Measurements from ENCODE around the genes COL27A1 and AKNA.

DNA sequence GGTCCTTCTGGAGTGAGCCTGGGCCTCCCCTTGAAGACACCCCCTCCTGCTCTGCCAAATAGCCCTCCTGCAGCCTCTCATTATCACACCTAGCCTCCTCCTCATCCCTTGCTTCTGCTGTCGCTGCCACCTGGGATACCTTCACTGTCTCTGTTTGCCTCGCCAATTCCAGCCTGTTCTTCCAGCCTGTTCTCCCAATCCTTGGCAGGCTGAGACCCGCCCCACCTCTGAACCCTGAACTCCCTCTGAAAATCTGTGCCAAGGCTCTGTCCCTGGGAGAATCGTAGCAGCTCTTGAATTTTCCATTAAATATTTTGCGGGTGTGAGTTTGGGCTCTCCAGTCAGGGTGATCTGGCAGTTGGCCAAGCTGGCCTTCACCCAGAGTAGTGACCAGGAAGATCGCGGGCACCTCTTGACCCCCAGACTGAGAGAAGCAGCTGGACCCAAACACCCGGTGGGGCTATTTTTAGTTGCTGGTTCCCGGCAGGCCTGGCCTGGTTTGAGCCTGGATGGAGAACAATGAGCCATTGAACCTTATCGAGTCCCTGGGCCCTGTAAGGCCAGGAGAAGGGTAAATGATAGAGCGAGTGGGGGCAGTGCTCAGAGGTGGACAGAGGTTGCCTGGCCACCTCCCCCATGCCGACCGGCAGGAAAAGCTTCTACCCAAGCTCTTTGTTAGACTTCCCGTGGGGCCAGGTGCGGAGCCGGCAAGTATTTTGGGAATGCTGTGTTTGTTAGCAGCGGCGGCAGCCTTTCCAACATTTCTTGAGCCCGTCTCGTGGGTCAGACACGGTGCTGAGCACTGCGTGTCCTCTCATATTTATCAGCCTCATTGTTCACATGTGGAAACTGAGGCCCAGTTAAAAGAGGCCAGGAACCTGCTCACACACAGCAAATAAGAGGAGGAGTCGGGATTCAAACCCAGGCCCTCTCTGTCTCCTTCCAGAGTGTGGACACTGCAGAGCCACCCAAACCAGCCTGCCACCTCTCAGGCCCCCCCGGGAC lies 146.2 kb downstream of the RGS3 start:
- RRBS: 91% methylated on average over 4 of the region's 24 CpGs

GRCh38 chr9:113614722-113615444 lies 151.4 kb downstream of the RGS3 start:
- RRBS: 81% methylated on average over 2 of the region's 16 CpGs

- RRBS: no CpG with 5 or more reads among the region's 16 CpGs
Measured at GRCh38 chr9:113621248-113621978, 157.9 kb downstream of the RGS3 start.

DNA sequence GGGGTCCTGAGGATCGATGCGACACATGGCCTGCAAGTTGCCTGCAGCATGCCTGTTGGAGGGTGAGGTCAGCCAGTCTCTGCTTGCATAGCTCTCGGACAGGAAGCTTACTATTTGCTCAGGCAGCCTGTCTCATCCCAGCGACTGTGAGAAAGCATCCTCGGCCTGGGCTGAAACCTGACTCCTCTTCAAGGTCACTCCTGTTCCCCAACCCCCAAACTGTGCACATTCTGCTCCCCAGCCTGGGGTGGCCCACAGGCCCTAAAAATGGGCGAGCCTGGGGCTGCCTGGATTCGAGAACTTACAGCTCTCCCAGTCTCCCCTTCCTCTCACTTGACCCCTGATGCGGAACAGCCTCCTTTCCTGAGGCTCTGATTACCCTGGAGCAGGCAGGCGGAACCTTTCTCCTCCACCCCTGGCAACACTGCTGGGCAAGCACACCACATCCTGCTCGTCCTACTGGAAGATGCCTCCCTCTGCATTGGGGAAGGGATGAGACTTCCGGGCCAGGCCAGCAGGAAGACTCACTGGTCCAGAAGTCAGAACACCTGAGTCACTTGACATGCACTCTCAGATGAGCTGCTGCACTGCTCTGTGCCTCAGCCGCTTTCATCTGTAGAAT lies 187.0 kb downstream of the RGS3 start:
- RRBS: no CpG with 5 or more reads among the region's 12 CpGs

DNA sequence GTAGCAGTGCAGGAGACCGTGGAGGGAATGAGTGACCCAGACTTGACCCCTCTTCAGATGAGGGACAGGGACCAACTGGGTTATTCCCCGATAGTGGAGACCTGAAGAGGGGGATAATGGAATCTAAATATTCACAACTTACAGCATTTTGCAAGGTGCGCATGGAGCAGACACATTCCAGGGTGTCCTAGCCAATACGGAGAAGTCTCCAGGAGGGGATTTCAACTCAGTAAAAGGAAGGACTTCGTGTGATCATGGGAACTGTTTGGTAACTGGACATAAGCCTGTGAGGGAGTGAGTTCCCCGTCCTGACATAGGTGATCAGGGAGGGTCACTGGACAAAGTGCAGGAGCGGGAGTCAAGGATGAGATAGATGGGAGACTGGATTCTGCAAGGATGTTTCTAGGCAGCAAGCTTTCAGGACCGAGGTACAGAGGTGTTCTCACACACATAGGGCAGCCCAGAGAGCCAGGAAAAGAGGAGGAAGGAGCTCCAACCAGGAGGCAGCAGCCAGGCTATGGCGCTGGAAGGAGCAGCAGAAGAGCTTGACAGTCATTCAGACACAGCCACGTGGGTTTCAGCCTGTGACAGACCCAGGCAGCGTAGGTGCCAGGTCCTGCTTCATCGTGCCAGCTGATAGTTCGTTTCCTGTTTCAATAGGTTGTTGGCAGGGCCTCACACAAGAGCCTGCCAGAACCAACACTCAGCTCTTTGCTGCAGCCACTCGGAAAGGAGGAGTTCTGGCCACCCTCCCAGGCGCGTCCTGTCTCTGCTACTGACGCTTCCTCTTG lies 84.2 kb downstream of the AMBP start:
- RRBS: no CpG with 5 or more reads among the region's 17 CpGs

- RRBS: 11% methylated on average over 19 of the region's 46 CpGs
Measured at GRCh38 chr9:114155277-114155854, at the start of gene COL27A1. COL27A1 (plus strand) TSS chr9:114155537.

DNA sequence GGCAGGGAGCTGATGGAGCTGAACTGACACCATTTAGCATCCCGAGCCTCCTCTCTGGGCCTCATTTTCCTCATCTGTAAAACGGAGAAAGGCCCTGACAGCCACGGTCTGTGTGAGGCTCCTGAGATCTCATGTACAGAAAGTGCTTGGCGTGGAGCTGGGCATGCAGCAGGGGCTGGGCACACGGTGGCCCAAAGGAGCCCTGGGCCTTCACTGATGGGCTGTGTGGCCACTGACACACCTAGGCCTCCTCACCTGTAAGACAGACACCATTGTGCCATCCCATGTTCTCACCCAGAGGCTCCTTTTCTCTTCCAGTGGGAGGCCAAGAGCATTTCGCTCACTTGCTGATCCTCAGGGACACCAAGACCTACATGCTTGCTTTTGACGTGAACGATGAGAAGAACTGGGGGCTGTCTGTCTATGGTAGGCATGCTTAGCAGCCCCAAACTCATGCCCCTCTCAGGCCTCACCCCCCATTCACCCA lies 1.6 kb downstream of the ORM1 start:
- RRBS: no CpG with 5 or more reads among the region's 8 CpGs

GRCh38 chr9:114340056-114340902 lies 10.6 kb downstream of the ORM2 start:
- RRBS: no CpG with 5 or more reads among the region's 16 CpGs

DNA sequence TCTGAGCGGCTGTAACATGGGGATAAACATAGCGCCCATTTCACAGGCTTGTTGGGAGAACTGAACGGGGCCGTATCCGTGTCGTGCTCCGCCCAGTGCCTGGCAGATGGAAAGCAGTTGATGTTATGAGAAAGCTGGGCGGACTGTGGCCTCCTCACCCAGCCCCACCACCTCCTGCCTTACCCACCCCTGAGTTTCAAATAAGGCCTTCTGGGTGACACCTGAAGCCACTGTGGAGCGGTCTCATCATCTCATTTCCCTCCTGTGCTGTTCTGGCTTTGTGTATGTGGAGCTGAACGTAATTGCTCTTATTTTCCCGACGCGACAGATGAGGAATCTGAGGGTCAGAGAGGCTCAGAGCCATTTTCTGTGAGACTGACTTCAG lies 14.6 kb downstream of the ORM2 start:
- RRBS: no CpG with 5 or more reads among the region's 13 CpGs

DNA sequence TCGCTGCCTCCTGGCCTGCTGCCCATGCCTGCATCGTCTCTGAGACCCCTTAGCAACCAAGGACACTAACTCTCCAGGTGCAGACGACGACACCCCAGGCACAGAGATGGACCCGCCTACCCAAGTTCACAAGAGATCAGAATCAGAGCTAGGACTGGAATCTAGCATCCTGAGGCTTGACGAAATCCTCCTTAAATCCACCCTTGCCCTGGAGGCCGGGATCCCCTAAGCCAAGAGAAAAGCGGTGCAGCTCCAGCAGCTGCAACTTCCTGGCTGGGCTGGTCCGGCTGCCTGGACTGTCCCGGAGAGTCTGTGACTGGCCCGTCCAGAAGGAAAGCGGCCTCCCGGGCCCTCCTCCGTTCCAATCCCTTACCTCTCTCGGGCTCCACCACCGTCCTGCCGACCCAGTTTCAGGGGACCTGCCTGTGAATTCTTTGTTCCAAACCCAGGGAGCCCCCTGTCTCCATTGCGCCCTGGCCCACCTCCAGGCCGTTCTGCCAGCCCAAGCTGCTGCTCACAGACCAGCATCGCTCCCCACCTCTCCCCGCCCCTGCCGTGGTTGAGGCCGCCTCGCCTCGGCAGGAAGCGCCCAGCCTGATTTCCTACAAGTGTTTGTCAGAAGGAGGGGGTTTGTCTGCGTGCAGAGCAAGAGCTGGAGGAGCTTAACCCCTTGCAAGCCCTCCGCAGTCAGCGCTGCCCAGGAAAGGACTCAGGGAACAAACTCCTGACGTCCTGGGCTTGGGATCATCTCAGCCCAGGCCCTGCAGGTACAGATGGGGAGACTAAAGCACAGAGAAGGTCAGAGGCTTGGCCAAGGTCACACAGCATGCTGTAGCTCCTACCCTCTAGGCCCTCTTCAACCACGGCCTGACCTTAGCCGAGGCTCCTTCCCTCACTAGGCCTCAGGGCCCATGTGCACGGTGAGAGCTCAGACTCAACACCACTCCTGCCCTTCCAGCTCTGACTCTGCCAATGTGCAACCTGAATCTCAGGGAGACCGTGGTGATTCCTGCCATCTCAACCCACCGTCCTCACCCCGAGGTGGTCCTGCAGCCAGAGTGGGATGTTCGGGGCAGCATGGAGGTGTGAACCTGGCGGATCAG lies at the start of gene AKNA:
AKNA (minus strand) TSS at position 496 of the 1,103 bp plus-strand sequence.
- RRBS: 9% methylated on average over 3 of the region's 38 CpGs

DNA sequence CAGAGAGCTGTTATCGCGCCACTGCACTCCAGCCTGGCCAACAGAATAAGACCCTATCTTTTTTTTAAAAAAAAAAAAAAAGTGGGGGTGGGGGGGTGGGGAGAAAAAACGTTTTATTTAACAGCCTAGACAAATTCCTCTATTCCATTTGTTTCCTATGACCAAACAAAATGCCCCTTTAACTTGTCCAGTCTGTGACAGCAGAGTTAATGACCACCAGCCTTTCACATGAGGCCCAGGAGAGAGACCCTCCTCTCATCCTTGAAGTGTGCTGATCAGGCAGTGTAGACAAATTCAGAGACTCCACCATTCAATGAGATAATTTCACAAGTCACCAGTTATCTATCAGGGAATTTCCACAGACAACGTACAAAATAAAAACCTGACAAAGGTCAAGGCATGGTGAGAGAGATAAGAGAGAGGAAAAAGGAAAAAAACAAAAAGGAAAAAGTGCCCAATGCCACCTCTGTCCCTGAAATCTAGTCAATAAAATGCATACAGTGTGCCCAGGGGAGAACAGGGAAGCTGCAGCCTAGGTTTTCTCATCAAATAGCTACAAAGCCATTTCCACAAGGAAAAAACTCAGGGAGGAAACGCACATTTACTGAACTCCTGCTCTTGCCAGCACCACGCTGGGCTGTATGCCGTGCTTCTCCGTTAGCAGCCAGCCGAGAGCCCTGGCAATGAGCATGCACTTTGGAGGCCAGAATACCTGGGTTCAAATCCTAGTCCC lies 11.8 kb downstream of the WHRN start:
- RRBS: no CpG with 5 or more reads among the region's 9 CpGs

DNA sequence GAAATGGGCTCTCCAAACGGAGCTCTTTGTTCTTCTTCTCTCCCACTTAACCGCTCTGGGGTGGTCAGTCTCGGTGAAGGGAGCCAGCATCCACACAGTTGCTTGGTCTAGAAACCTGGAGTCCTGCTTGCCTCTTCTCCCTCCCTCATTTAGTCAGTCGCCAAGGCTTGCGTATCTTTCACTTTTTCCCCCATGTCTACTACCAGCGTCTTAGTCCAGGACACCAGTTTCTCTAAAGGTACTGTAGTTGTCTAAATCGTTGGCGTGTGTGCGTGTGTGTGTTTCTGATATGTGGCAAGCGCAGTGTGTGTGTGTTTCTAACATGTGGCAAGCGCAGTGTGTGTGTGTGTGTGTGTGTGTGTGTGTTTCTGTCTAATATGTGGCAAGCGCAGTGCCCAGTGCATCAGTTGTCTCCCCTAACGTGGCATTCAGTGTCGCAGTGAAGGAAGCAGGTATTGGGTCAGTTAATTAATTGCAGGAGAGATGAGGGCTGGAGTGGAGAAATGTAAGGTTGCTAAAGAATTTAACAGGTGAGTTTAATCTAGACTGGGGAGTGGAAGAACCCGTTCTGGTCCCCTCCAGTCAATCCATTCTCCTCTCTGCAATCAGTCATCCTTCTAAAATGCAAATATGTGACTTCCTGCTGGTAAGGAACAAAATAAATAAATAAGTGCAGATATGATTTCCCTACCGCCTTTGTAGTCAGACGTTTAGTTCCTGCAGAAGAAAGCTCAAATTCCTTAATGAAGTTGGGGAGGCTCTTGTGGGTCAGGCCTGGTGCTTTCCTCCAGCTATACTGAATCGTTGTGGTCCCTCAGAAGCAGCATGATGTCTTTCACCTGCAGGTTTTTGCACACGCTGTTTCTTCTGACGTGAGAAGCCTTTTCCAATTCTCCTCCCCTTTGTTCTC lies 861 bp downstream of the ATP6V1G1 start:
- RRBS: no CpG with 5 or more reads among the region's 20 CpGs

DNA sequence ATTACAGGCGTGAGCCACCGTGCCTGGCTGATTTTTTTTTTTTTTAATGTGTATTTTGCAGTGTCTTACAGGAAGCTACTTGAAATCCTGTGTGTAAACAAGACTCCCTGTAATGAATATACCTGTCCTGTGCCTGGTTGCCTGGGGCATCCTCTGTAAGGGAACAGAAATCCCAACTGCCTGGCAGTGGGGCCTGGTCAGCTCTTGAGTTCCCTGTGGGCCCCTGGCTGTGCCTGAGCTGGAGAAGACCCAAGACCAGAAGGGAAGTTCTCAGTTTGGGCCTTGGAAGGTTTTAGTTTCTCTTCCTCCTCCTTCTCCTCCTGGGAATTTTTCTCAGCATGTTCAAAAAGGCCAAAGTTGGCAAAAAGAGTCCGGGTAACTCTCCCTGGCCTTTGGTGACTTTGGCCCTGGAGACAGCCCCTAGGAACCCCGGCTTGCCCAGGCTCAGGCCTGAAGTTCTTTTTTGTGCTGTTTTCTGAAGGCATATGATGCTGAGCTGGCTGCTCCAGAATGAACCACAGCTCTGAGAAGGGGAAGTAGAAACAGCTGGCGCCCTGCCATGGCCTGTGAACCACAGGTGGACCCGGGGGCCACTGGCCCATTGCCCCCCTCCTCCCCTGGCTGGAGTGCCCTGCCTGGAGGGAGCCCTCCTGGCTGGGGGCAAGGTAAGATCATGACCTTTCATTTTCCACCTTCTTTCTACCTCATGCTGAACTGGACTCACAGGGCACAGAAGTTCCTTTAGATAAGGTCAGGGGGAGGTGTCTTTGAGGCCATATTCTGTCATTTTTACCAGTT lies 5.7 kb downstream of the TMEM268 start:
- RRBS: 20% methylated on average over 2 of the region's 6 CpGs

- RRBS: no CpG with 5 or more reads among the region's 7 CpGs
Measured at GRCh38 chr9:114894697-114895481, 35.5 kb downstream of the TNFSF8 start.

GRCh38 chr9:114955225-114955628 lies 24.8 kb upstream of the TNFSF8 start:
- RRBS: no CpG with 5 or more reads among the region's 4 CpGs

DNA sequence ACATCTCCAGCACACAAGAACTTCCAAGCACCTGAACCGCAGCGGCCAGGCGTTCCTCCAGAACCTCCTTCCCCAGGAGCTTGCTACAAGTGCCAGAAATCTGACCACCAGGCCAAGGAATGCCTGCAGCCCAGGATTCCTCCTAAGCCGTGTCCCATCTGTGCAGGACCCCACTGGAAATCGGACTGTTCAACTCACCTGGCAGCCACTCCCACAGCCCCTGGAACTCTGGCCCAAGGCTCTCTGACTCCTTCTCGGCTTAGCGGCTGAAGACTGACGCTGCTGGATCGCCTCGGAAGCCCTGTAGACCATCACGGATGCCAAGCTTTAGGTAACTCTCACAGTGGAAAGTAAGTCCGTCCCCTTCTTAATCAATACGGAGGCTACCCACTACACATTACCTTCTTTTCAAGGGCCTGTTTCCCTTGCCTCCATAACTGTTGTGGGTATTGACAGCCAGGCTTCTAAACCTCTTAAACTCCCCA lies 357.6 kb upstream of the TNC start:
- RRBS: no CpG with 5 or more reads among the region's 13 CpGs

- RRBS: 0% methylated on average over 4 of the region's 25 CpGs
Measured at GRCh38 chr9:116153981-116154275, 337 bp downstream of the PAPPA start.

DNA sequence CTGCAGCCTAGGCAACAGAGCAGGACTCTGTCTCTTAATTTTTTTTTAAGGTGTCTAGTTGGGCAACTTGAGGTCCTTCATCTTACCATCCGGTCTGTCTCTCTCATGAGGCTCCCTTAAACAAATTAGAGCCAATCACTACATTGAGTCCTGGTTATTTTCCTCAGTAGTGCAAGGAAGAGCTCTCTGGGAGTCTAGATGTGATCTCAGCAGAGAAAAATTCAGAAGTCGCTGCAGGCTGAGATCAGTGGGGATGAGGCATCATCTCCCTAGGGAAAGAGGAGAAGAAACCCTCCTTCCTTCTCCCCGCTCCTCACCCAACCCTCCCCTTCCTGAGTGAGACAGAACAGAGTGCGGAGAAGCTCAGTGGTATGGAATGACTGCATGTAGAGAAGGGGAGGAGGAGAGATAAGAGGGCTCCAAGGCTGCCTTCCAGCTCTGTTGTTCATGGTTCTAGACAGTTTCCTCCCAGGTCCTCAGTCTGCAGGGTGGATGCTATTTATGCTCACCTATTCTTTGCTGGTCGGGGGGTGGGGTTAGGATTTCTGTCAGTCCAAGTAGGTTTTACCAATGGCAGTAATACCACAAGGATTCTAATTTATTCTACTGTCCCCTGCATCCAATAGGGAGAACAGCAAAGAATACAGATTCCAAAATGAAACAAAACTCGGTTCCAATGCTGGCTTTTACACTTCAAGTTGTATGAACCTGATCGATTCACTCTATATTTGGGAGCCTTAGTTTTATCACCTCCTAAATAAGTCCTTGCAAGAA lies 80.6 kb downstream of the PAPPA start:
- RRBS: no CpG with 5 or more reads among the region's 7 CpGs

GRCh38 chr9:116395258-116395768 lies 241.7 kb downstream of the PAPPA start:
- RRBS: no CpG with 5 or more reads among the region's 5 CpGs

GRCh38 chr9:116425325-116425732 lies 261.8 kb upstream of the TRIM32 start:
- RRBS: no CpG with 5 or more reads among the region's 3 CpGs